ENCODE measurements around a stretch of chr18.

GRCh38 chr18:160053-160368, 1.7 kb downstream of the USP14 start:
- RRBS: no CpG with 5 or more reads among the region's 12 CpGs

DNA sequence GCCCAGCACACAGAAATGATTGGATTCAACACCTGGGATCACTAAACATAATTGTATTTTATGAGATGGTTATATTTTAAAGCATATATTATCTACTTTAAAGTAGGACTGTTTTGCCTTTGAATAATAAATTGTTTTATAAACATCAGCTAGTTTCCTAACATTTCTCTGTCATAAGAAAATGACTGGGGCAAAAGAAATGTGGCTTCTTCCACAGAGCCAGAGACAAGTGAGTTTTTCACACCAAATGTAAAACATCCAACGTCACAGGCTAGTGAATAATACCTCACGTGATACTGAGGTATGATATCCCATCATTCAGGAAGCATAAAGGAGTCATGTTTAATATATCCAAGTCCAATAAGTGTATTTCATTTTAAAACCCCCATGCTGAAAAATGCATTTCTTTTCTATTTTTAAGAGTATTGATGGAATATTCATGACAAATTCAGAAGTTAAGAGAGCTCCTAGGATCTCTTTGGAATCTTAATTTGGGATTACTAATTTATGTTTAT, 5.9 kb downstream of the COLEC12 start:
- RRBS: no CpG with 5 or more reads among the region's 2 CpGs

GRCh38 chr18:666044-666326, 8.5 kb downstream of the TYMS start:
- RRBS: no CpG with 5 or more reads among the region's 6 CpGs

DNA sequence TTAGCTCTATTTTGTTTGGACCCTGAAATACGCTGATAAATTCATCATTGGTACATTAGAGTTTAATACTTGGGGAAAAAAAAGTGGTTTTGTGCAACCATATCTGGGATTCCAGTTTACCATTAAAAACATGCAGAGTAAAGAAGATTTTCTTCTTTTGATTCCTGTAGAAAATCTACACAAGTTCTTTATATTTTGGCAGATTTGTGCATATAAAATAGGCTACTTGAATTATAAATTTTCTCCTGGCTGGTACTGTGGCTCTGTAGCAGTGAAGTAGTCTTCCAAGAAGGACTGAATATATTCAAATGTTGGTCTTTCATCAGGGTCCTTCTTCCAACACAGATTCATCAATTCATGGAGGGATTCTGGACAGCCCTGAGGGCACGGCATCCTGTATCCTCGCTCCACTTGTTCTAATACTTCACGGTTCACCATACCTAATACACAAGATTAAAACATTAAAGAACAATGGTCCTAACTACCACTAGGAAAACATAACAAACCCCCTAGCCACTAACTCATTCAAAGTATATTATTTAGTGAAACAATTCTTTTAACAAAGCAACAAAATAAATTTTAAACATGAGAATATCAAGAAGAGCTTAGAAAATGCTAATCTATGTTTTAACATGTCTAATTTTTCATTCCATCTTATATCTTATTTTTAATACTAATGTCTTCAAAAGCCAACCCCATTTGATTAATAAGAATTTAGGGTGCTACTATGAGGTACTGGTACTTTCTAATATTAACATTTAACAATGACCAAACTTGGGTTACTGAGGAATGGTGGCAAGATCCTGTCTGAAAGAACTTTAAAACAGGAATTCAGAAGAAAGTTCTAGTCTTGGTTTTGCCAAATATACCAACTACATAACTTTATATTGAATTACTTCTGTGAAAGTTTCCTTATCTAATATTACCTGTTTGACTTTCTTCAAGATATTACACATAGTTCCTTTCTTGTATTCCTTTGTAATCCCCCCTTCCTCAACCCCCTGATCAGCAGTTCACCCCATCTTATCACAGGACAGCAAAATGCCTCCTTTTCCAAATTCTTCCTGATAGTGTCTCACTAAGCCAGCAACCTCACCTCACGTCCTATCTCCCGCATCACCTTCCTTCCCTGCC, 12.1 kb upstream of the ENOSF1 start:
- RRBS: no CpG with 5 or more reads among the region's 6 CpGs

DNA sequence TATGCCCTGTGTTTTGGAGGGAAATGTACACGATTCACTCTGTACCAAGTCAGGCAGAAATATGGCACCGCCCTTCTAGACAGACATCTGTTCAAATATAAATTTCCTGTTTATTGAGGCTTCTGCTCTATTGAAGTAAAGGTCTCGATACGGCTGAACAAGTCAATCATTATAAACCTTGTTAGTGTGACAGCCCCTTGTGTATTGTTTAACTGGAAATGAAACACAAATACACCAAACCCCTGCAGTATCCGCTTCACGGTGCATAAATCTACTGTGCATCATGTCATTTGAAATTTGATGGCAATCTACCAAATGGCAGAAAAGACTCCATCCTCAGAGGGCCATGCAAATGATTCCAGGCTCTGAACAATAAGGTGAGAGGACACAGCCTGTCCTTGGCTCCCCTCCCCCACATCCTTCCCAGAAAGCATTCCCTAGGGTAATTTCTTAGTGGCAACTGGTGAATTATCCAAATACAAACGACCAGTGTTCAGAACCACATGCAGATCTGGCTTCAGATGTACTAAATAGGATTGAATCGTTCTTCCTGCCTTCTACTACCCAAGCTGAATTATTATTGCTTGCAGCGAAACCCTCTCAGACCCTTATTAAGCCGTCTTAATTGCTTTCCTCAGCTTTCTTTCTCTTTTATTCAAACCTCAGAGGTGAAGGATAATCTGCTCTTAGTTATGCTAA, 80.6 kb downstream of the ADCYAP1 start:
- RRBS: no CpG with 5 or more reads among the region's 10 CpGs

DNA sequence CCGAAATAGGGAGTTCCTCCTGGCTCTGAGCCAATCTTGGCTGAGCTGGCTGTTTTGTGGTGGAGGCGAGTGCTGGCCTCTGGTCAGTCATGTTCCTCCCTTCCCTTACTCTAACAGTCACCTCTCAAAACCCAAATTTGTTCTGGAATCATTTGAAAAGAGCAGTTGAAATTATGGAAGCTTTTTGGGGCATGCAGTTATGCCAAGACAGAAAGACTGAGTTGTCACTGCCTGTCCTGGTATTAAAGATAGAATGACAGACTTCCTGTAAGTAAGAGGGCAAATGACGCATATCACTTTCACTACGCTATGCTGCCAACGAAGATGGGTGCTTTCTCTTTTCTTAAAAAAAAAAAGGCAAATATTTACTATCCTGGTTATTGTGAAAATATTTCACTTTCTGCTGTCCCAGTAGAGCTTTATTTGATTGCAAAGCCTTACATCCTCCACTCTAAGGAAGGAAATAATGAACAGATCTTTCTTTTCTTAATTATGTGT, 607.3 kb downstream of the ADCYAP1 start:
- RRBS: no CpG with 5 or more reads among the region's 5 CpGs

DNA sequence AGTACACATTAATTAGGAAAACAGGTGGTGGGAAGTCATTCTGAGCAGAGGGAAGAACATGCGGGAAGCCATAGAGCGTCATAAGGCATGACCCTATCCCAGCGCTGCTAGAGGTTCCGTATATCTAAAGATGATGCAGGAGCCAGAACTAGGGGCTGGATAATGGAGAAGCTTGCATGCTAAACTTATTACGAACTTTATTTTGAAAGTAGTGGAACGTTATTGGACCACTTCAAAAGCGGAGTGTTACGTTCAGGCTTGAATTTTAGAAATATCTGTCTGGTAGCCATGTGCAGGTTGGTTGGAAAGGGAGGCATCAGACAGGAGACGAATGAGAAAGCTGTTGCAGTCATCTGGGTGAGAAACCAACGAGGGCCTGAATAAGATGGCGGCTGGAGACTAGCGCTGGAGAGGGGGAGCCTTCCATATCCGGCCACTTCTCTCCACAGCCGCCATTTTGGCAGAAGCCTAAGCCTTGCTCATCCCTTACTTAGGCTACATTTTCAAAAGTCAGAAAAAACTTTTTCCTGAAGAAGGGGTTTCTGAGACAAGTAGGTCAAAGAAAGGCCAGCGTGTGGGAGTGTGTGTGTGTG, 220.8 kb downstream of the METTL4 start:
- RRBS: no CpG with 5 or more reads among the region's 15 CpGs

- RRBS: no CpG with 5 or more reads among the region's 18 CpGs
Observed at GRCh38 chr18:2351038-2351424, 220.3 kb downstream of the METTL4 start.

DNA sequence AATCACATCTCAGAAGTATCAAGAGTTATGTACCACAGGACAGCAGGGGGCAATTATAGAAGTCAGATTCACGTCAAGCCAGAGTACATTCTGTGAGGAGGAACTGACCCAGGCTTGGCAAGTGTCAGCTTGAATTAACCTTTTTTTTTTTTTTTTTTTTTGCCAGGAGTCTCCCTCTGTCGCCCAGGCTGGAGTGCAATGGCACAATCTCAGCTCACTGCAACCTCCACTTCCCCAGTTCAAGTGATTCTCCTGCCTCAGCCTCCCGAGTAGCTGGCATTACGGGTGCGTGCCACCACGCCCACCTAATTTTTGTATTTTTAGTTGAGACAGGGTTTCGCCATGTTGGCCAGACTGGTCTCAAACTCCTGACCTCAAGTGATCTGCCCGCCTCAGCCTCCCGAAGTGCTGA, 18.1 kb upstream of the SMCHD1 start:
- RRBS: no CpG with 5 or more reads among the region's 9 CpGs

DNA sequence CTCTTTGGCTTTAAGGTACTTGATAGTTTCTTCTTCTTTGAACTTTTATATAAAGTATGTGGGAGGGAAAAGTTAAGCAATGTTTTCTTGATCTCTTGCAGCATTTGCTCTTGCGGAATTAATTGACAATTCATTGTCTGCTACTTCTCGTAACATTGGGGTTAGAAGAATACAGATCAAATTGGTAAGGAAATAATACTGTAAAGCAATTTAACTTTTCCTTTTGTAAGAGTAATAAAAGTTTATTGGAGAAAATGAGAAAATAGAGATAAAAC, 17.6 kb downstream of the SMCHD1 start:
- RRBS: no CpG with 5 or more reads among the region's 2 CpGs

- RRBS: no CpG with 5 or more reads among the region's 5 CpGs
Observed at GRCh38 chr18:2688003-2689119, 32.8 kb downstream of the SMCHD1 start.

- RRBS: no CpG with 5 or more reads among the region's 12 CpGs
Observed at GRCh38 chr18:2696066-2696977, 40.8 kb downstream of the SMCHD1 start.

- RRBS: no CpG with 5 or more reads among the region's 3 CpGs
Observed at GRCh38 chr18:2697758-2698113, 42.2 kb downstream of the SMCHD1 start.

GRCh38 chr18:2726360-2727076, 71.0 kb downstream of the SMCHD1 start:
- RRBS: no CpG with 5 or more reads among the region's 2 CpGs

DNA sequence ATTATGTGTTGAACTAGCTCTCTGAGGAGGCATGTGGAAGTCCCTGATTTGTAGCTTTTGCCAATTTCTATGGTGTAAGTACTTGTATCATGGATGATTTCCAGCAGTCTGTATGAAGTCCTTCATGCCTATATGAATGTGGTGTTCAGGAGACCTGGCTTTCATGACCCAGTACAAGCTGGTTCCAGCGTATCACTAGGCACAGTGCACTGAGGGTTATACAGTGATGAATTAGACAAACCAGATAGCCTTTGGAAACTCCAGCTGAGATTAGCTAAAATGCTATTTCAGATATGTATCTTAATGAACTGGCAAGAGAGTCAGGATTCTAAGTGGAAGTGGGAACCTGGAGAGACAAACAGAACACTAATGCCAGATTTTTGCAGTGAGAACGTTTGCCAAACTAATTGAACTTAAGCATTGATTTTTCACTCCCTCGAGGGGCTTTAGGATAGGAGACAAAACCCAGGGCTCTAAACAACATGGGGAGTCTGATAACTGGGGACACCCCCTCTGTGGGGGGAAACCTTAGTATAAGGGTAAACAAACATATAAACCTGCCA, 66.1 kb upstream of the EMILIN2 start:
- RRBS: no CpG with 5 or more reads among the region's 3 CpGs

DNA sequence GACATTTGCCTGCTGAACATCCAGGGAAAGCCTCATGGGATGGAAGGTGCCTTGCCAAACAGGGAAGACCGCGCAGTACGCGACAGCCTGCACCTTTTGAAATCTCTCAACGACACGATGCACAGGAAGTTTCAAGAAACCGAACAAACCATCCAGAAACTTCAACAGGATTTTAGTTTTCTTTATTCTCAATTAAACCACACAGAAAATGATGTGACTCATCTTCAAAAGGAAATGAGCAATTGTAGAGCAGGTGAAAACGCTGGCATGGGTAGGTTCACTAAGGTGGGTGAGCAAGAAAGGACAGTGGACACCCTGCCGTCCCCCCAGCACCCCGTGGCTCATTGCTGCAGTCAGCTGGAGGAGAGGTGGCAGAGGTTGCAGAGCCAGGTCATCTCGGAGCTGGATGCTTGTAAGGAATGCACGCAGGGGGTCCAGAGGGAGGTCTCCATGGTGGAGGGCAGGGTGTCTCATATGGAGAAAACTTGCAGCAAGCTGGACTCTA, 45.0 kb downstream of the EMILIN2 start:
- RRBS: no CpG with 5 or more reads among the region's 12 CpGs

DNA sequence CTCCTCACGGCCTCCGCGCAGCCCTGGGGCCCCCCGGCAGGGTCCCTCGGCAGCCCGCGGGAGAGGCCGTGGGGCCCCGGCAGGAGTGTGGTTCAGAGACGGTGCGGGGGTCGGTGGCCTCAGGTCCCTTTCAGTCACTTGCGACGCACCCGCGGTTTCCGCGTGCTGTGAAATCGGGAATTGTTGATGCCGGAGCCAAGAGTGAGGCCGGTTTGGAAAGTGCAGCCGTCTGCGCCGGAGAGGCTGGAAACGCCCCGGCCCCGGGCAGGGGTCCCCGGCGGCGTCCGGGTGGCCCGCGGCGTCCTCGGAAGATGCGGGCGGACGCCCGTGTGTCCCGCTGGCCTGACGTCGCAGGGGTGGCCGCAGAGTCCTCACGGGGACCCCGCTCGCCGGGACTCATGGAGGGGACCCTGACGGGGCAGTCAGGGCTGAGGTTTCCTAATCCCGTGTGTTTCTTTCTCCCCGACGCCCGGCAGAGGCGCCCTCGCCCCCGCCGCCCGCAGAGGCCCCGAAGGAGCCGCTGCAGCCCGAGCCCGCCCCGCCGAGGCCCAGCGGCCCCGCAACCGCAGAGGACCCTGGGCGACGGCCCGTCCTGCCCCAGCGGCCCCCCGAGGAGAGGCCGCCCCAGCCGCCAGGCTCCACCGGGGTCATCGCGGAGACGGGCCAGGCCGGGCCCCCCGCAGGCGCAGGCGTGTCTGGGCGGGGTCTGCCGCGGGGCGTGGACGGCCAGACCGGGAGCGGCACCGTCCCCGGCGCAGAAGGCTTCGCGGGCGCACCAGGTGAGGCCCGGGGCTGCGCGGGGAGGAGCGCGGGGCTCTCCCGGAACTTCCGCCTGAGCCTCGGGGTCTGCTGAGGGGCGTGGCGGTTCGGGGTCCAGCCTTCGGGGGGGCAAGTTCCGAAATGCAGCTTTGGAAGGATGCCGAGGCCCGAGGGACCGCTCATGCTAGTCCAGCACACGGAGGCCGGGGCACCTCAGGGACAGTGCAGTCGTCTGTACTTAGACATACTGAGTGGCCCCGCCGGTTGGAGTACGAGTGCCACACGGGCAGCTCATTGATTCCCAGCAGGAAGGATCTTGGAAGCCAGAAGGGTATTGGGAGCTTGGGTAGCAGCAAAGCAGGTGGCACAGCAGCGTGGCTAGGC, 59.9 kb downstream of the EMILIN2 start:
- RRBS: 3% methylated on average over 49 of the region's 118 CpGs

DNA sequence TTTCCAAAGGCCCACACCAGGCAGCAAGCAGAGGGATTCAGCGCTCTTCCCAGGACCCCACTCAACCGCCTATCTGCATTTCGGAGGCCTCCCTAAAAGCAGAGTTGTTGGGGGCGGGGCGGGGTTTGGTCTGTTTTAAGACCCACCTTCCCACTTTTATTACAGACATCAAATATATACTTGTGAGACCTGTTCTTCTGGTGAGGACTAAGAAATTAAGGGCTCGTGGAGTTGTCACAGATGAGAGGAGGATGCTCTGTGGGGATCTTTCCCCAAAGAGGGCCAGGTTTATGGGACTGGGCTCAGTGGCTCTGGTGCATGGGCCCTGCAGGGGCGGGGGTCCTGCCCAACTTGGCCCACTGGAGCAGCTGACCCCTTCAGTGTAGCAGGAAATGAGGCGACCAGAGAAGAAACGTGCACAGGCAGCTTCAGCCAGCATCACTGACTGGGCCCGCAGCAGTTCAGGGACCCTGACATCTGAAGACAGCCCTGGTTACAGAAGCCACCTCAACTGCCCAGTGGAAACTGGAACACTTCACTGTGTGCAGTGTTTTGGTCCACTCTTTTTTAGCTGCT, 72.7 kb downstream of the EMILIN2 start:
- RRBS: no CpG with 5 or more reads among the region's 10 CpGs

GRCh38 chr18:2947695-2948008, 65.3 kb downstream of the LPIN2 start:
- RRBS: no CpG with 5 or more reads among the region's 8 CpGs

- RRBS: no CpG with 5 or more reads among the region's 3 CpGs
Observed at GRCh38 chr18:2963059-2963640, 49.8 kb downstream of the LPIN2 start.

Measured in foreskin fibroblast (primary cell).